Pericardium fibroblast (primary cell): ENCODE results near the genes TMEM14B and ELOVL2.

GRCh38 chr6:8743362-8743648 lies 308.0 kb upstream of the SLC35B3 start:
- RAMPAGE, long total RNA: no peak

DNA sequence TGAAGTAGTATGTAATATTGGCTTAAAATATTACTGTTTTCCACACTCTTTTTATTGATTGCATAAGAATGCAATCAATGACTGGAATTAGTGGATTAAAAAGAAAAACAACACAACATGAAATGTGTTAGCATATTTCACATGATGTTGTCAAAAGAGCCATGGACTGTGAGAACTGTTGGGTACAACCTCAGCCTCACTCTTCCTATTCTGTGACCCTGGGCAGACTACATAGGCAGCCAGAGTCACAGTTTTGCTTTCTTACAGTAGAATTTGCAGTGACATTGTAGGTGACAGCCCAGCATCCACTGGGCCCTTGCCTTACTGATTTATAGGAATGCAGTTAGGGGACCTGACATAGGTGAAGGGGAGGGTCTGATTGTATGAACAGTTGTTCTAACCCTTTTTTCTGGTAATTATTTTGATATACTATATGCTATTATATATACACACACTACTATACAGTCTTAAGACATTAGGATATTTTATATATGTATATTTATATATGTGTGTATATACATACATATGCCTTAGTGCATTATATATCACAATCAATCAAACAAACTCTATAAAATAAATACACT lies 471.4 kb upstream of the SLC35B3 start:
- RAMPAGE, long total RNA: no peak

DNA sequence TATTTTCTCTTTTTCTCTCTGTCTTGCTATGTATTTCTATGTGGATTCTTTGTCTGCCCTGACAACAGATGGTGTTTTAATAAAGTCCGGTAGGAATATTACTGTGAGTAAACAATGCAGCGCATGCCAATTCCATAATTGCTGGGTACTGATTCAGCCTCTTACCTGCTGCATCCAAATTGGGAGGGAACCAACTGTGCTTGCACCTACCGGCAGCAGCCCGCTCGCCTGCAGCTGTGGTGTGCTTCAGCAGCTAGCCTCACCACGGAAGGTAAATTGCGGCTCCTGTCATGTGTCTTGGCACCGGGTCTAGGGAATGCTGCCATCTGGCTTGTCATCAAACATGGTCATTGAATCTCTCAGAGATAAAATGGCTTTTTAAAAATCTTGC lies 704.8 kb upstream of the SLC35B3 start:
- RAMPAGE, long total RNA: no peak

- RAMPAGE, long total RNA: no peak
These were observed 958.5 kb downstream of the TFAP2A start for GRCh38 chr6:9456166-9456976.

DNA sequence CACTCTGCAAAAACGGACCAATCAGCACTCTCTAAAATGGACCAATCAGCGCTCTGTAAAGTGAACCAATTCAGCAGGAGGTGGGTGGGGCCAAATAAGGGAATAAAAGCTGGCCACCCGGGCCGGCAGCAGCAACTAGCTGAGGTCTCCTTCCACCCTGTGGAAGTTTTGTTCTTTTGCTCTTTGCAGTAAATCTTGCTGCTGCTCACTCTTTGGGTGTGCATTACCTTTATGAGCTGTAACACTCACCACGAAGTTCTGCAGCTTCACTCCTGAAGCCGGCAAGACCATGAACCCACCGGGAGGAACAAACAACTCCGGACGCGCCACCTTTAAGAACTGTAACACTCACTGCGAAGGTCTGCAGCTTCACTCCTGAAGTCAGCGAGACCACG lies 746.5 kb downstream of the TFAP2A start:
- RAMPAGE, long total RNA: no peak

DNA sequence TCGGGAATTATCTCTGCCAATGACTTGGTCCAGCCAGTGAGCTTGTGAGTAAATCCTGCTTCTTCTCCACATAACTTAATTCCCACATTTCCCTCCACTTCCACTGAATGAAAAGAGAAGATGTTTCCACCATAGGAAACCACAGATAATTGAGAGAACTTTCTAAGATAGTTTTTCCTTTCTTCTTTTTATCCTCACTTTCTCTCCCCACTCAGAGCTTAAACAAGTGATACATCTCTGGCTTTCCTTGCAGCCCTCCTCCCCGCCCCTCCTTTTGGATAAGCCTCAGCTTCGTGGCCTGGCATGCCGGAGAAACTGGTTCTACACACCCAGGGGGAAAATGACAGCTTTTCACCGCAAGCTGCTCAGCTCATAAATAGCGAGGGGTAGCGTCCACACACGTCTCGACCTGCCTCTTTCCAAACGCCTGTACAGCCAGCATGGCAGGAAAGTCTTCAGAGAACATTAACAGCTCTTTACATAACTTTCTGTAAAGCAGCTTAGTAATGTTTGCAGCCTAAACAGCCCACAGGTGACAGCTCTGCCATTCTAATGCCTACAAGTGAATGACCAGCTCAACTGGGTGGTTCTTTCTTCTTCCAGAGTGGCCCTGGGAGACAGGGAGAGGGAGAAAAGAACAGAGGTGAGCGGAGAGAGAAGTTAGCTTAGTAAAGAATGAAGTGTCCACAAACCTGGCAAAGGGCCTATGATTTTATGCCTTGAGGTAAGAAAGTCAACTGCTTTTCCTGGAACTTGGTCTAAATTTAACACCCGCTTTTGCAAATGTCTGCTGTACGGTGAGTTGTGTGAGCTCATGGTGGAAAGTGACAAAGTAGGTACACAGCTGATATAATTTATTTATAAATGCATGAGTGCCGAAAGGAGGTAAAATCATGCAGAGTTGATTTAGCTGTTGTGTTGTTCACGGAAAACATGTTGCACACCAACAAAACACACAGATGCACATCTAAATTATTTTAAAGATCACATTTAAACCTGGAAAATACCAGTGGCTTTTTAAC lies 251.5 kb downstream of the TFAP2A start:
- RAMPAGE, long total RNA: no peak

- RAMPAGE, long total RNA: no peak
These were observed 209.0 kb downstream of the TFAP2A start for GRCh38 chr6:10205842-10206221.

- RAMPAGE, long total RNA: no peak
These were observed 98.7 kb downstream of the TFAP2A start for GRCh38 chr6:10316108-10316728.

DNA sequence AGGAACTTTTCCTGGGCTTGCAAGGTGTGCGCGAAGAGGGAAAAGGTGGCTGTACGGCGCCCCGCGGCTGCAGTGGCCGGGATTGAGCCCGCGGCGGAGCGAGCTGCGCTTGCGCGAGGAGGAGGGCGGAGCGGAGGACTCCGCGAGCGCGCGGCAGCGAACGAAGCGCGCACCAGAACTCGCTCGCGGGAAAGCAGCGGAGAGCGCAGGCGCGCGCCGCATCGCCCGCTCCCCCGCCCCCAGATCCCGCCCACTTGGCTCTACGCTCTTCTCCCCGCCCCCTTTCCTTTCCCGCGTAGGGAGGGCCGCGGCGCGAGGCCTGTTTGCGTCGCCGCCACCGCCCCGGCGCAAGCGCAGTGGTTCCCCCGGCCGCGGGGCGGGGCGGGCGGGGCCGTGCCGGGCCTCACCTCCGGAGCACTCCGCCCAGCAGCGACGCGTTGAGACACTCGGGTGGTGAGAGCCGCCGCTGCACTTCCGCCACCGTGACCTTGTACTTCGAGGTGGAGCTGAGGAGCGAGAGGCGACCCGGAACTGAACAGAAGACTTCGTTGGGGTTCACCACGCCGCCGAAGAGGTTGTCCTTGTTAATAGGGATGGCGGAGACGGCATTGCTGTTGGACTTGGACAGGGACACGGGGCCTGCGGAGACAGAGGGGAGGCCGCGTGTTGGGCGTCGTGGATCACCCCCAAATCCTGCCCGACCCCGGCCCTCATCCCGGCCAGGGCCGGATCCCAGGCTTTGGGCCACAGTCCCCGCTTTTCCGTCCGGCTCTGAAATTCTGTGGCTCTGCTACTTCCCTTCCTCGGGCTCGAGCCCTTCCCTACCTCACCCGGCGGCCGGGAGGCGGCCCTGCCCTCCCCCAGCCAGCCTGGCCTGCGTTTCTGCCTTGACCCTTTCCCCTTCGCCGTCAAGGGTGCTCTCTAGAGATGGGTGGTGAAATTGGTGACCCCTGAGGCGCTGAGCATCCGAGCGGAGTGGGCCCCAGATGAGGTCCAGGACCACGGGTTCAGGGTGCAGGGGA lies 10.5 kb downstream of the TFAP2A start:
- RAMPAGE, long total RNA: no peak

DNA sequence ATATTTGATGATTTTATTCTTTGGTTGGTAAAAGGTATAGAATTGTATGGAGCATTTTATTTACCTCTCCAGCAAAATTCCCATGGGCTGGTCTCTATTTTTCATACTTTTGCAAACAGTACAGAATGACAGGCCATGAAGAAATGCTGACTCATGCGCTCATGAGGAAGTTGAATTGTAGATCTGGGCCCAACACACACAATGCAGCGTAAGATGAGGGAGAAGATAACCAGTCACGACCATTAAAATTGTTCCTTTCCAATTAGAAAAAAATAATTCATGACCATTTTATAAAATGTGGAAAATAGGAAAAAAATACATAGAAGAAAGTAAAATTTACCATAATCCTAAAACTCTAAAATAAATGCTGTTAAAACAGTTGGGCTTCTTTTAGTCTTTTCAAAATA lies 2.2 kb upstream of the GCNT2 start:
- RAMPAGE, long total RNA: no peak

- RAMPAGE, long total RNA: no peak
These were observed 62.3 kb downstream of the GCNT2 start for GRCh38 chr6:10583206-10584066.

DNA sequence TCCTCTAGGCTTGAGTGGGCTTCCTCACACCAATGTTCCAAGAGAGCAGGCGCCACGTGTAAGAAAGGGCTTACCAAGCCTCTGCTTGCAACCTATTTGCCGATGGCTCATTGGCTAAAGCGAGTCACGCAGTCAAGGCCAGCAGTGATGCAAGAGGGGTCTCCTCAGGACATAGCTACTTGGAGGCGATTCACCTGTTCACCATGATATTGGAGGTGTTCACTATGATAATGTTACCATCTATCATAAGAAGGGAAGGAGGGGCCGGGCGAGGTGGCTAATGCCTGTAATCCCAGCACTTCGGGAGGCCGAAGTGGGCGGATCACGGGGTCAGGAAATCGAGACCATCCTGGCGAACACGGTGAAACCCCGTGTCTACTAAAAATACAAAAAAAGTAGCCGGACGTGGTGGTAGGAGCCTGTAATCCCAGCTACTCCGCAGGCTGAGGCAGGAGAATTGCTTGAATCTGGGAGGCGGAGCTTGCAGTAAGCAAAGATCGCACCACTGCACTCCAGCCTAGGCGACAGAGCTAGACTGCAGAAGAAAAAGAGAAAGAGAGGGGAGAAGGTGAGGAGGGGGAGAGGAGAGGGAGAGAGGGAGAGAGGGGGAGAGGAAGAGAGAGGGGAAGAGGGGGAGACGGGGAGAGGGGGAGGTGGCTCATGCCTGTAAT lies 35.2 kb downstream of the C6orf52 start:
- RAMPAGE, long total RNA: no peak

- RAMPAGE, long total RNA: start-site peak on the plus strand at chr6:10747778-10747860, 280 and 323 reads in 2 replicates
These were observed at the start of gene TMEM14B for GRCh38 chr6:10747243-10747939. Gene TMEM14B (plus strand): TSS chr6:10747805.

DNA sequence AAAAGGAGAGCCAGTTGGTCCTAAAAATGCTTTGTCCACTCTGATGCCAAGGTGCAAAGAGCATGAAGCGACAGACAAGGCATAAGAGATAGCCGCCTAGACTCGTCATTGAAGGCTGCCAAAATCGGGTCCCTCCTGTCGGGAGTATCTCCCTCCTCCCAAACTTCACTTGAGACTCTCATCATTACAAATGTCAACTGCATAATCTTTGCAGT lies 1.6 kb downstream of the ELOVL2 start:
- RAMPAGE, long total RNA: no peak

DNA sequence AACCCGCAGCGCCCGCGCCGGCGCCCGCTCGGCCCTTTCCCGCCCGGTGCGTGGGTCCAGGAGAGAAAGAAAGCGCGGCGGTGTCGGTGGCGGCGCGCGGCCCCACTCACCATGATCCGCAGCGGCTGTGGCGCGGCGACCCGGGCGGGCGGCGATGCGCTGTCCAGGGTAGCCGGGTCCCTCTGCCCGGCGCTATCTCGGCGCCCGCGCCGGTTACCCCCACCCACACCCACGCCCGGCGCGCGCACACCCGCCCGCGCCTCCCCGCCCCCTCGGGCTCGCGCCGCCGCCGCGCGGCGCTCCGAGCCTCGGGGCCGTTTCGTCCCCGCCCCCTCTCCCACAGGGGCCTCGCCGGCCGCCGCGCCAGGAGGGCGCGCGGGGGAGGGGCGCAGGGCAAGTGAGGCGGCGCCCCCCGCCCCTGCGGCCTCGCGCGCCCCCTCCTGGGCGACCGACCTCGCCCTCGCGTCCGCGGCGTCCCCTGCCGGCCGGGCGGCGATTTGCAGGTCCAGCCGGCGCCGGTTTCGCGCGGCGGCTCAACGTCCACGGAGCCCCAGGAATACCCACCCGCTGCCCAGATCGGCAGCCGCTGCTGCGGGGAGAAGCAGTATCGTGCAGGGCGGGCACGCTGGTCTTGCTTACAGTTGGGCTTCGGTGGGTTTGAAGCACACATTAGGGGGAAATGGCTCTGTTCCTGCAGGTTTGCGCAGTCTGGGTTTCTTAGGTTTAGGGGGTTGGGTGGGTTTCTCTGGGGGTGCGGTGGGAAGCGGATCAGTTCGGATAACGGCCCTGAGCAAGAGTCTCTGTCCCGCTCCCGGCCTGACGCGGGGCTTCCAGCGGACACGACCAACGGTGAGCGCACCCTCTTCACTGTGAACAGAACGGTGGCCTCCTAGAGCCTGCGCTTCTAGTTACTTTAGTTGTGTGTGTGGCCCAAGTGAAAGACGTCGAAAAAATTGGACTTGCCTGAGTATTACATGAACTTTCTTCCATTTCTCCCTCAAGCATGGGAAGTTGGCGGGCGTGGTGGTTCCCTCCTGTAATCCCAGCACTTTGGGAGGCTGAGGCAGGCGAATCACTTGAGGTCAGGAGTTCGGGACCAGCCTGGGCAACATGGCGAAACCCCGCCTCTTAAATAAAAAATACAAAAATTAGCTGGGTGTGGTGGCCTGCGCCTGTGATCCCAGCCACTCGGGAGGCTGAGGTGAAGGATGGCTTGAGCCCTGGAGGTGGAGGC lies at the start of gene ELOVL2:
Gene ELOVL2, minus strand, starts transcription at position 188 of the 1,234 bp plus-strand sequence.
- RAMPAGE, long total RNA: no peak

GRCh38 chr6:11065376-11065997 lies 21.4 kb upstream of the ELOVL2 start:
- RAMPAGE, long total RNA: no peak

DNA sequence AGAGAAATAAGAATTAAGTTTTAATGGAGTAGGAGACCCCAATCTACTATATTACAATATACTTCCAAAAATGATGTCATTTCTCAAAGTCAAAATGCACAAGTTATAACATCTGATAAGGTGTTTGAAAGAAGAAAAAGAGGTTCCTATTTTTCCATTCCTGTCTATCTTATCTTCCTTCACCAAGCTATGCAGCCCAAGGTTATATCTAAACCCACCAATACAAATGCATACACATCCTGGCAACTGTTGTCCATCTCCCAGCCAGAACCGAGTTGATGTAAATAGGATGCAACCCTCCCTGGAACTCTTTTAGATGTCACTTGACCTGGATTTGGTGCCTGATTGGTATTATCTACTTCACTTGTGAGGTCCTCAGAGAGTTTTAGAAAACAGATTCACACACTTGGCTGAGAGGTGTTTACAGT lies 10.5 kb downstream of the NEDD9 start:
- RAMPAGE, long total RNA: no peak

DNA sequence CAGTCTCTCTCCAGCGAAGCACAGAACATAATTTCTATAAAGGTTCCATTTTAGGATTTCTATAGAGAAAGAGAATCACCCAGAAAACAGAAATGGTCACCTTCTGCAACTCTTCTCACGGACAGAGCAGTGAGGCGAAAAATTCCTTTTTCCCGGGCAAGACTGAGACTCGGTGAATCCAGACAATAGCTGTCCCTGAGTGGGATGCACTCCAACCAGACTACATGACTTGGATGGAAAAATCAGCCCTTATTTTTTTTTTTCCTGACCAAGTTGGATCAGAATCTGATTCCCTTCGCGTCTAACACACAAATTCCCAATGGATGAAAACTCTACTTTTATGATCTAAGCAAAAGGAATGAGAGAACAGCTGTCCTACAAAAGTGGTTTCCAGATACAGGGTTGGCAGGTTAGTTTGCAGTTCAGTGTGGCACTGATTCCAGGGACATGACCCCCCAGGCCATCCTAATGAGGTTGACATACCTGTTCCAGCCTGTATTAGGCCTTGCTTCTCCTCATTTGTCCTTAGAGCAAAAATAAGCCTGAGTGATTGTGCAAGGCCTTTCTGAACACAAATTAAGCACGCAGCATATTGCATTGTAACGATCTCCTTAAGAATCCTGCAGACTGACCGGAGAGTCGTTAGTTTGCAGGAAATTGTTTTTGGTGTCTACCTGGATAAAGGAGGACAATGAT lies 1.3 kb upstream of the NEDD9 start:
- RAMPAGE, long total RNA: no peak

DNA sequence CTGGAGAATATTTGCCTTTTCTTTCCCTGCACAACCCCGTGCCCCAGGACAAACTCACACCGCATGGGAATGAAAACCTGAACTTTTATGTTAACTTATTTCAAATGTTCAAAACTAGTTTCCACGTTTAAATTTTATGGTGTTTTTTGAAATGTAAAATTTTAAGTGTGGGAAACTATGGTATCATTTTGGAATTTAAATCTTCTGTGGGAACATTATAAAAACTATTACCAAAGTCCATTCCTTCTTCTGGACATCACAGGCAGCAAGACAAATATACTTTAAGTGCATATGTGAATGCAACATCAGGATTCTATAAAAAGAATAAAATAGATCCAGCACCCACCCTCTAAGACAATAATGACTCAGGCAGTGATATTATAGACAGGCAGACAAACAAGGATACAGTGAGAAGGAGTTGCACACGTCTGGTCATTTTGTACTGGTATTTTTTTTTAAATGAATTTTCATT lies 21.0 kb upstream of the NEDD9 start:
- RAMPAGE, long total RNA: no peak

GRCh38 chr6:11276943-11277691 lies 44.6 kb upstream of the NEDD9 start:
- RAMPAGE, long total RNA: no peak